Fibroblast of villous mesenchyme (primary cell): ENCODE data around the gene MAMDC2.

DNA sequence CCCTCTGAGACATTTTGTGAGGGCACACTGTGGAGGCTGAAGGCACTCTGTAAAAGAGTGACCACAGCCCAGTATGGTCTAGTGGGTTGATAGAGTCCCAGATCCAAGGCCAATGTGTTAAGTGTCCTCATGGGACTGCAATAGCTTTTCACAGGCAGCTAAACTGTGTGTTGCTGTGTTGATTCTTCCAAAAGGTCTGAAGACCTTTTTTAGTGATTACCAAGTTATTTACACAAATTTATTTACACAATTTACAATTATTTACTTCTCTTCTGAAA is 90.4 kb downstream of the APBA1 start:
- CAGE, long polyA plus RNA, result no peak

DNA sequence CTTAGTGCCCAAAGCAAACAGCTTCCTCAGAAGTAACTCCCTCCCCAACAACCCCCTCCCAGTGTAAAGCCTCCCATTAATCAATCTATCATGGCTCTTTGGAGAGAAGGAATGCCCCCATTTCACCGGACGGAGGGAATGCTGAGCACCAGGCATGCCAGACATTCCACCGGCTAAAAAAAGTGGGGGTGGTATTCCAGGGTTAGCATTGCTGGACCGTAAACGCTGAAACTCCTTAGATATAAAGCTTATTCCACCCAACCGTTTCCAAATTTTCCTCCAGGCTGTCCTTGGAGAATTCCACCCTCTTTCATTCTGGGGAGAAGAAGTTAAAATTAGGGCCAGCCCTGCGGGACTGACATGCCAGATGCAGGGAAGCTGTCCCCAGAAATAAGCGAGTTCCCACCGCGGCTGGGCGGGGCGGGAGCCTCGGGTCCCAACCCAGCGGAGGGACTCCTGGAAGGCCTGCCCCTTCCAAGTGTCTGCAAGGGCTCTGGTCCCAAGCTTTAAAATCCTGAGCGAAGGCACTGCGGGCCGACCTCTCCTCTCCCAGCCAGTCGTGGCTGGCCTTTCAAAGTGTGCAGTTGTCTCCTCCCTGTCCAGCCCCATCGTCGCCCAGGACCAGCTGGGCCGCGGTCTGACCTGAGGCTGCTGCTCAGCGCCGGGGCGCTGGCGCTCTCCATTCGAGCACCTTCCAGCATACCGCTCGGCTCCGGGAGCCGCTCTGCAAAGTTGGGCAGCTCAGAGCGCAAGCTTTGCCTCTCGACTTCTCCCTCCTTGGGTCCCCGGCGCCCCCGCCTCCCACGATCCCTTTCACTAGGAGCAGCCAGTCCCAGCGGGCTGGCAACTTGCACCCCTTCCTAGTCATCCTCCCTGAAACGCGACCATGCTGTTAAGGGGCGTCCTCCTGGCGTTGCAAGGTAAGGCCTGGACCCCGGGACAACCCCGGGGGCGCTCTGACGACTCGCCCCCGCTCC is at the start of gene MAMDC2:
MAMDC2 (plus strand) TSS at position 537 of the 977 bp plus-strand sequence.
- CAGE, long polyA plus RNA, result no peak

- CAGE, long polyA plus RNA, result no peak
Observed at GRCh38 chr9:70053862-70054610, 10.4 kb downstream of the MAMDC2 start.

- CAGE, long polyA plus RNA, result no peak
Observed at GRCh38 chr9:70211243-70212323, 47.2 kb upstream of the SMC5 start.

GRCh38 chr9:70405769-70406683 is 8.4 kb downstream of the KLF9 start:
- CAGE, long polyA plus RNA, result no peak

DNA sequence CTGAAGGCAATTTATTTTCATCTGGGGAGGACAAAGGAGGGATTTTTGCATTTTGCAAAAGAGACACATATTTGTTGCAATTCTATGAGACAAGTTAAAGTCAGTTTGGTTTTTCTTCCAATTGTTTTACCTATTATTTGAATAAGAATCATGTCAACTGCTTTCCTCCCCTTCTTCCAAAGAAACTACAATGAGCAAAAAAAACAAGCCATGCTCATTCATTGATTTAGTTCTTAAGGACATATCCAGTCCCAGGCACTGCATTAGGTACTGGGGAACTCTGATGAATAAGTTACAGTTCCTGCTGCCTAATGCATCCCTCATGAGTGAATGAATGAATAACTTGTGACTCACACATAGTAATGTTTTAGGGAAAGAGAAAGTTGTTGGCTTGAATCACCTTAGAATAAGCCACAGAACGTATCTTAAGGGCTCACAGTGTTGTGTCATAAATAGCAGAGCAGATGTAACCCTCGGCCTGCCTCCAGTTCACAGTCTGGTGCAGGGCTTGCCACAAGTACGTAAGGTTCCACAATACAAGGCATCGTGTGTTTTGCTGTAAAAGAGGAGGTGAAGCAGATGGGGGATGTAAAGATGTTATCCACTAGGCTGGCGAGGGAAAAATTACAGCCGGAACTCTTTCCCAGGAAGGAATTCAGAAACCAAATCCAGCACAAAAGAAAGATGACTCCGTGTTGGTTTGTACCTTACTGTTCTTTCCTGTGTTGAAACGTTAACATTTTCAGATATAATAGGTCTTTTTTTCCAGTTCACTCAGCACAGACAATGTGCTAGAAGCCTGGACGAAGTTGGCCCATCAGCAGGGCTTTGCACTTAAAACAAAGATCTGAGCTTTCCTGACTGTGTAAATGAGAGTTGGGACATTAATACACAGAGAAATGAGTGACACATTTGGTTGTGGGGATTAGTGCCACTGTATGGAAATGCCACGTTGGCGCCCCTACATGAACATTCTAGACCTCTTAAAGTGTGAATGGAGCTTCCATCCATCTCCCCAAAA is 218.7 kb downstream of the TRPM3 start:
- CAGE, long polyA plus RNA, result no peak

DNA sequence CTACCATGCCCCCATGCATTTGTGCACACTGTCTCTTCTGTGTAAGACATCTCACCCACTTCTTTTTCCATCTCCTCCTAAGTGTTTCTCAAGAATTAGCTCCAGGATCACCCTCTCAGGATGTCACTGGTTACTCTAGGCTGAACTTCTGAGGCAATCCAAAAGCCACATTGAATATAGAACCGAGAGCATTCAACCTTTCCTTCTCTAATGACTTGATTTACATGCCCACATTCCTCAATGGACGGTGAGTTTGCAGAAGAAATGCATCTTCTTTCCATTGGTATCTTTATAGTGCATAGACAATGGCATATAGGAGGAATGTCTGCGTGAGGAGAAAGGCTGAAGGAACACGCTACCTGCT is 68.6 kb downstream of the CEMIP2 start:
- CAGE, long polyA plus RNA, result no peak

- CAGE, long polyA plus RNA, result no peak
Observed at GRCh38 chr9:71711870-71712166, 56.5 kb downstream of the CEMIP2 start.

DNA sequence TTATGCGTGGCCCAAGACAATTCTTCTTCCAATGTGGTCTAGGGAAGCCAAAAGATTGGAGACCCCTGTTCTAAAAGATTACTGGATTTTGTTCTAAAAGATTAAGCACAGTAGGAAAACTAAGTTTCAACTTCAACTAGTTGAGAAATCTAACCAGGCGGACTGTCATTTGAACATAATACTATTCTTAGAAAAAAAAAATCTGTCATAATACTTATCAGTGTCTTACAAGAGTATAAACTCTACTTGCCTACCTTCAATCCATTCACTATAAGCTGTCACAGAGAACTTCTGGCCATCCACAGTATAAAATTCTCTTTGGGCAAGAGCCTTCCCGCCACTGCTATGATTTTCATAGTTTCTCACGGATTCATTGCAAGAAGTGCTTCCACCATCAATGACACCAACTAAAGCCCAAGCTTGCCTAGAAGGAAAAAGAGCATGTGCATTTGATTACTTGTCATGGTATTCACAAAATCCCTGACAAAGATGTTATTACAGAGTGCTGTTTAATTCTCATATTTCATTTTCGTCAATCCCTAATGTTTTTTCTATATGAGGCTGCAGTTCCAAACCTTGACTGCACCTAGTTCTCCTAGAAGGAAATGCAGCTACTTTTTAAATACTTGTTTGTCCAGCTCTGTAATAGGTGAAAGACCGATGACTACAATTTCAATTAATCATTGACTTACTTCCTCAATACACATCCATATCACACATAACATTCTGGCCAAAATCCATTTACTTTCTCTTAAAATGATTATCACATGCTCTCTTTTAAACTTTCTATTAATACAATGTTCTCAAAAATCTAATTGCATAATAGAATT is 28.3 kb downstream of the CEMIP2 start:
- CAGE, long polyA plus RNA, result no peak

DNA sequence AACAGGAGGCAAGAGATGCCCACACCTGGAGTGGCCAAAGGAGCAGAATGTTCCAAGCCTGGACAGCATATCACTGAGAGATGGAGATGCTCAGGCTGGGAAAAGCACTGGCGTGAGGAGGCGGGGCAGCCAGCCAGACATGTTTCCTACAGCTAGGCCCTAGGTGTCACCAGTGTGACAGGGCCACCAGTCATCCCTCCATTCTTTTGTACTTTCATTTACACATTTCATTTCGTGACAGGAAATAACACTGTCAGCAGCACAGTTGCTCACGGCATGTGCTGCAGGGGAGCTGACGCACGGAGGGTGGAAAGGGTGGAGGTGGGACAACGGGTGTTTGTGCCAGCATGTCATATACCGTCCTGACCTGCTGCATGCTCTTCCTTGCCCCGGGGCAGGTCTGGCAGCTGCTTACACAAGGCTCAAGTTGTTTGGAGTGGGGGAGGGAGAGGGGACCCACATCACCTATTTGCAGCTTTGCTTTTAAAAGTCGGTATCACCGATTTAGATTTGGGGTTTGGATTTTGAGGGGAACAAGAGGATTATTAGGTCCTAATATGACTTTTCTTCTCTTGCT is 14.9 kb upstream of the CEMIP2 start:
- CAGE, long polyA plus RNA, result no peak

GRCh38 chr9:71896860-71897105 is 14.2 kb downstream of the ABHD17B start:
- CAGE, long polyA plus RNA, result no peak

GRCh38 chr9:72042398-72042993 is 17.9 kb downstream of the C9orf57 start:
- CAGE, long polyA plus RNA, result no peak

GRCh38 chr9:72147561-72148110 is 1.6 kb upstream of the GDA start:
- CAGE, long polyA plus RNA, result no peak

DNA sequence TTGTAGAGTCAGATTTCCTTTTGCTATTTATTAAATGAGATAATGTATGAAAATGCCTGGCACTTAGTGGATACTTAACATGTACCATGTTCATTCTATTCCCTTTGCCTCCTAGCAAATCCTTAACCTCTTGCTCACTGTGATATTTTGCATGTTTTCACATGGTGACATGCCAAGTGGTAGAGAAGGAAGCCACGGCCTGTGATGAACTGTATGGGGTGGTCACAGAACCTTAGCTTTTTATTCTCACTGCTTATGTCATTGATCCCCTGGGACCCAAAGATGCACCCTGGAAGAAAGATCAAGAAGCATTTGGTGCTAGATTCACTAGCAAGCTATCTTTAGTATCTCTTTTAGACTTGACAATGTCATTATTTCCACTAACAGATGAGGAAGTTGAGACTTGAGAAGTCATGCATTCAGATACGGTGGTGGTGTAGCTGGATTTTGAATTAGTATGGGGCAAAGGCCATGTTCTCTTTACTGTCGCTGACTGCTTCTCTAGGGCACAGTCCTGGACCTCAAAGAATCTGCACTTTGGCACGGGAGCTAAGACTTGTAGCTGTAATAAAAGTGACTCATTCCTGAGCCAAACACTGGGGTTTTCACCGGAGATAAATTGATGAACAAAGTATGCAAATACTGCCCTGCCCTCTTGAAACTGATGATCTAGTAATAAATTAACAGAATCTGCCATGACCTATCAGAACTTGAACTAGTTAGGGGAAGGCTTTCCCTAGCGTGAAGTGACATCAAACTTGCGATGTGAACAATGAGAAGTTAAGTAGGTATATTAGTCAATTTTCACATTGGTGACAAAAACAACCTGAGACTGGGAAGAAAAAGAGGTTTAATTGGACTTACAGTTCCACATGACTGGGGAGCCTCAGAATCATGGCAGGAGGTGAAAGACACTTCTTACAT is 5.3 kb downstream of the GDA start:
- CAGE, long polyA plus RNA, result no peak

- CAGE, long polyA plus RNA, result no peak
Observed at GRCh38 chr9:72355764-72356629, 9.0 kb downstream of the ZFAND5 start.

DNA sequence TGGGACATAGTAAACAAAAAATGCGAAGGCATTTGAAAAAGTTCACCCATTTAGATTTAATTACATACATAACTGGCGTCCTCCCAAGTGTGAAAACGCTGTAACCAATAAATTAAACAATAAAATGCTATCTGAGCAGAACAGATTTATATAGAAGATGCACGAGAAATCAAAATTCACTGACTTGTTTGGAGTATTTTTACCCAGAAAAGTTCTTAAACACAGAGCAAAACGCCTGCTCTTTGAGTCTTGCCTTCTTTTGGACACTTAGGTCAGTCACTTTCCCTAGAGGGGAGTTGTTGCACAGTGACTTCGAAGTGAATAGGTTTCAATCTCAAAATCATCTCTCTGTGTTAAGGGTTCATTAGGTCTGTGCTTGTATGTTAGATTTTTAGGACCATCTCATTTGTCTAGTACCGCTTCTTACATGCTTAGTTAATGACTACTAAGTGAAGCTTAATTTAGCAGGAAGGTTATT is 1.9 kb downstream of the ALDH1A1 start:
- CAGE, long polyA plus RNA, result no peak

- CAGE, long polyA plus RNA, result no peak
Observed at GRCh38 chr9:73165973-73166821, 14.5 kb downstream of the ANXA1 start.

- CAGE, long polyA plus RNA, result no peak
Observed at GRCh38 chr9:75108397-75109123, 20.2 kb downstream of the OSTF1 start.

DNA sequence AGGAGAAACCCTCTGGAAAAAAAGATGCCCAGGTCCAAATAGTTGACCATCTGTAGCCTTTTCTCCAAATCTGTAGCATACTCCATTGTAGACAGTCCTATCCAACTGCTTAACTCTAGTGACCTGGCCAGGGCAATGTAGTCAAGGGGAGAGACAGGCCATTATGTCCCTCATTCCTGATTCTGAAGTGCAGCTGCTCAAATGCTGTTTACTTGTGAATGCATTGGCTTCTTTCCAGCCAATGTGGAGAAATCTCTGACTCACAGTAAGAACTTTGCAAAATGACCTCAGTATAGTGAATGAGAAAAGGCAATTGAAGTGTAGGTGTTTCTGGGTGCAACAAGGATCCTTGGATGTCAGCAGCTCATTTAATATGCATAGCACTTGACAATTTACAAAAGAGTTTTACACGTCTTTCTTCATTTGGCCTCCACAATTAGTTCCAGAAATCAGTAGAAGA is 367.1 kb downstream of the OSTF1 start:
- CAGE, long polyA plus RNA, result no peak

- CAGE, long polyA plus RNA, result no peak
Observed at GRCh38 chr9:75890775-75891700, 565 bp downstream of the PCSK5 start.